ENCODE measurements around the gene MFSD14B.

DNA sequence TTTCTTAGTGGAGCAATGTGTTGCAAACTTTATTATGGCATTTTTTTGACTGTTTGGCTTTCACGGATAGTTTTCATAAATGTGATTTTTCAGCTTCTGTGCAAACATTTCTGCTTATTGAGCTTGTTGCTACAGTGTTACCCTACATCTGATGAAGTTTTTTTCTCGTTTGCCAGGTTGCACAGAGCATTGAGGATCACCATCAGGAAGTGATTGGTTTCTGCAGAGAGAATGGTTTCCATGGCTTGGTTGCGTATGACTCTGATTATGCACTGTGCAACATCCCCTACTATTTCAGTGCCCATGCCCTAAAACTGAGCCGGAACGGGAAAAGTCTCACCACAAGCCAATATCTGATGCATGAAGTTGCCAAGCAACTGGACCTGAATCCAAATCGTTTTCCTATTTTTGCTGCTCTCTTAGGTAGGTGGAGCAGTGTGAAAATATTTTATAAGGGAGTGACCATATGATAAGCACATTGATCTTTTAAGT, 17.6 kb upstream of the FAM120AOS start:
- PRO-cap = no peak
CAGE:
- cytosol, long polyA minus RNA = no peak
- cytosol, long polyA plus RNA = no peak
- long polyA plus RNA = no peak
- nucleus, long polyA minus RNA = no peak
- nucleus, long polyA plus RNA = no peak

GRCh38 chr9:93549558-93550041, 26.8 kb upstream of the PHF2 start:
- PRO-cap = no peak
CAGE:
- cytosol, long polyA minus RNA = no peak
- cytosol, long polyA plus RNA = no peak
- long polyA plus RNA = no peak
- nucleus, long polyA minus RNA = no peak
- nucleus, long polyA plus RNA = no peak

GRCh38 chr9:93566905-93567526, 9.4 kb upstream of the PHF2 start:
- PRO-cap = no peak
CAGE:
- cytosol, long polyA minus RNA = no peak
- cytosol, long polyA plus RNA = no peak
- long polyA plus RNA = no peak
- nucleus, long polyA minus RNA = no peak
- nucleus, long polyA plus RNA = no peak

DNA sequence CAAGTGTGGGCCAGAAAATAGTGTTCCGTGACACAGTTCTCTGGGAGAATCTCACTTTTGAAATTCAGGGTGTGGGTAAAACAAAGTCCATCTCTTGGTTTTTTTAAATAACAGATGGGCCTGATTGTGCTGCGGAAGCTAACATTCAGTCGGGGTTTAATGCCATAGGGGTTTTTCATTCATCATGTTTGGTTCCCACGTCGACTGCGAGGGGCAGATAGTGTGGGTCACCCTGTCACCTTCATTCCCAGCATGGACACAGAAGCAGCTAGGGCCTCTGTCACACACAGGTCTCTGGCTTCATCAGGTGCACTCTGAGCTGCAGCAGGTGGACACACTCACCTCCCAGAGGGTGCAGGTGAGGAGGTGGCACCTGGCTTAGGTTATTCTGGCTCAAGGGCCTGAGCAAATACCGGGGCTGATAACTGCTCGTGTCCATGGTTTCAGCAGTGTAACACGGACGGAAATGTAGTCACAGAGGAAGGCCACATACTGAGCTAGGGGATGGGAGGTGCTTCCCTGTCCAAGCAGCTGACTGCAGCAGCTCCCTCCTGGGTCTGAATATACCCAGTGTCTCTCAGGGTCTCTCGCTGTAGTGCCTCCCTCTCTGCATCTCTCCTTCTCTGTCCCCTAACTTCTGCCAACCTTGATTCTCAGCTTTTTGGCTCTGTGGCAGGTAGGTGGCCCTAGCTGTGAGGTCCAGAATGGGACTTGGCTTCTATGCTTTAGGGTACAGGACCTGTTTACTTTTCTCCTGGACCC, 5.7 kb downstream of the PHF2 start:
- PRO-cap = no peak
CAGE:
- cytosol, long polyA minus RNA = no peak
- cytosol, long polyA plus RNA = no peak
- long polyA plus RNA = no peak
- nucleus, long polyA minus RNA = no peak
- nucleus, long polyA plus RNA = no peak

DNA sequence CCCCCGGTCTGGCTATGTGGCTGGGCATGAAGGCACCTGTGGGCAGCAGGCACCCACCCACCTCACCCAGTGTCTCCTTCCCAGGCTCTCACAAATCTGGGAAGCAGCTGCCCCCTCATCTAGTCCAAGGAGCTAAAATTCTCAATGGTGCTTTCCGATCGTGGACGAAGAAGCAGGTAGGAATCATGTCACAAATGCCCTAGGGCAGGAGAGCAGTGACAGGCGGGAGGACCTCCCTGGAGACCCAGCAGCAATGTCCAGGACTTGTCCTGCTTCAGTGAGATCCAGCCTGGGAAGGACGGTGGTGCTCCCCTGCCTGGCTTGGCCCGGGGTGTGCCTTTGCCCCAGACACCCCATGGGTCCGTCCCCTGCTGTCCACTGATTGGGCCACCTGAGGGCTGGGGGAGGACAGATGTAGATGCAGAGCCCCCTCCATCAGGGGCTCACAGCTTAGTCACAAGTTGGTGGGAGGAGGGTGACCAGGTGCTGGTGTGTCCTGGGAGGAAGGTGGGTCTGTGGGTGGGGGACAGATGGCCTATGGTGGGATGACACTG, 81.8 kb downstream of the PHF2 start:
- PRO-cap = no peak
CAGE:
- cytosol, long polyA minus RNA = no peak
- cytosol, long polyA plus RNA = no peak
- long polyA plus RNA = no peak
- nucleus, long polyA minus RNA = no peak
- nucleus, long polyA plus RNA = no peak

DNA sequence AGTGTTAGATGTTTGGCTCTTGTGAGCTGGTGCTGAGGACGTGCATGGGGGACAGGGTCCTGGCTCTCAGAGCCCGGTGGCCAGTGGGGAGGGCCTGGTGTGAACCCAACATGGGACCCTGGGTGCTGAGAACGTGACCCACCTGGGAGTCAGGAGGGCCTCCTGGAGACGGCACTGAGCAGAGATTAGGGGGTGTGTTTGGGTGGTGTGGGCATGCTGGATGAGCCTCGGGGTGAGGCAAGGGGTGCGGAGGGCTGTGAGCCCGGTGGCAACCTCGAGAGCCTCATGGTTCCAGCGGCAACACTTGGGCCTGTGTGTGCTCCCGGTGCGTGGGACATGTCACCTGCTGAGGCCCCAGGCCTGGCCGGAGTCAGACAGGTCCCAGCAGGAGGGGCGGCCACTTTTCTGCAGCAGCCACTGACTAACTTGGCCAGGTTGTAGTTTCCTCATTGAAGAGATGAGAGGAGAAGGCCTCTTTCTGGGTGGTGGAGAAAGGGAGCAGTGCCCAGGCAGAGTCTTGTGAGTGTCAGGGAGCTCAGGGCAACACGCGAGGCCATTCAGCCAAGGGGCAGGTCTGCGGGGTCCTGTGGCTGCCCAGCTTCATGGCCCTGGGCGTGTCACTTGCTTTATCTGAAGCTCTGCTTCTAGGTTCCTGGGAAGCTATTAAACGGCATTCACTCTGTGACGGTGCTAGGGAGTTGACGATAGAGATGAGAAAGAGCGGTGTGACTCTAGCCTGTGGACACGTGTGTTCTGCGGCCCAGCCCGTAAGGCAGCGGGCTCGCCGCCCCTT, 87.9 kb downstream of the PHF2 start:
- PRO-cap = no peak
CAGE:
- cytosol, long polyA minus RNA = no peak
- cytosol, long polyA plus RNA = no peak
- long polyA plus RNA = no peak
- nucleus, long polyA minus RNA = no peak
- nucleus, long polyA plus RNA = no peak

GRCh38 chr9:94173576-94174416, 85.3 kb upstream of the ZNF169 start:
- PRO-cap = no peak
CAGE:
- cytosol, long polyA minus RNA = no peak
- cytosol, long polyA plus RNA = no peak
- long polyA plus RNA = no peak
- nucleus, long polyA minus RNA = no peak
- nucleus, long polyA plus RNA = no peak

GRCh38 chr9:94182233-94182898, 76.7 kb upstream of the ZNF169 start:
- PRO-cap = no peak
CAGE:
- cytosol, long polyA minus RNA = no peak
- cytosol, long polyA plus RNA = no peak
- long polyA plus RNA = no peak
- nucleus, long polyA minus RNA = no peak
- nucleus, long polyA plus RNA = no peak

DNA sequence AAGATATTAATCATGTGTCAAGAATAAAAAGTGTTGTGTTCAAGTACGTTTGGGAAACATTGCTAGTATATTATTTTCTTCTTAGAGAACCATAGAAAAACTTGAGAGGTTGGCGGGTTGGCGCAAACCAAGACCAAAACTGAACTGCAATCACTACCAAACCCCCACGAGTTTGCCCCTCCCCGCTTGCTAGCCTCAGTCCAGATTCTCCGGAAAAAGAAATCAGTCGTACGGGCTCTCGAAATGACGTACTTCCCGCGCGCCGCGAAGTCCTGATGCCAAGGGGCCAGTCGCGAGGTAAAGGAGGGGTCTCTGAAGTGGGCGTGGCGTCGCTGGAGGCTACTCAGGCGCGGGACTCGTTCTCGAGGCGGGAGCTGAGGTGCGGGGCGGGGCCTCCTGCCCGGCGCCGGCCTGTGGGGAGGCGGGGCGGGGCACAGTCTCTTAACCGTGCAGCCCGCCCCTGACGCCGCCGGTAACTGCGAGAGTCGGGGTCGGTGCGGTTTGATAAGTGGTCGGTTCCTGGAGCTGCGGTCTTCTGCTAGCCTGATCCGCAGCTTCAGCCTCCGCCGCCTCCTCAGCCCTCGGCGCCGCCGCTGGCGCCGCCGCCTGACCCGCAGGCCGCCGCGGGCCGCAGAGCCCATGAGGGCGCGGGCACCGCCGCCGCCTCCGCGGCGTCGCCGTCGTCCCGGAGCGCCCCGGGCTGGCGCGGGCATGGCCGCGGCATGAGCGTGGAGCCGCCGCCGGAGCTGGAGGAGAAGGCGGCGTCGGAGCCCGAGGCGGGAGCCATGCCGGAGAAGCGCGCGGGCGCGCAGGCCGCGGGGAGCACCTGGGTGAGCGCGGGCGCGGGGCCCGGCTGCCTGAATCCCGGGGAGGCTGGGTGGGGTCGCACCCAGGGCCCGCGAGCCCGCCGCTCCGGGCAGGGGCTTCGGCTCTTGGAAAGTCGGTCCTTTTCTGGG, at the start of gene MFSD14B:
Gene MFSD14B, plus strand, starts transcription at position 472 of the 956 bp plus-strand sequence.
- PRO-cap = bidirectional peak, plus-strand start at position 472 of the sequence, minus-strand start at position 200 of the sequence
CAGE:
- cytosol, long polyA minus RNA = start-site peak on the plus strand centred at position 486 of the sequence, 34 bp wide, 41 reads
- cytosol, long polyA plus RNA = no peak
- long polyA plus RNA = start-site peak on the plus strand centred at position 473 of the sequence, 5 bp wide, 200 and 248 reads in 2 replicates
- nucleus, long polyA minus RNA = start-site peak on the plus strand centred at position 474 of the sequence, 6 bp wide, 310 reads
- nucleus, long polyA plus RNA = start-site peak on the plus strand centred at position 474 of the sequence, 6 bp wide, 639 and 664 reads in 2 replicates

GRCh38 chr9:94612047-94612499, 18.4 kb upstream of the FBP2 start:
- PRO-cap = no peak
CAGE:
- cytosol, long polyA minus RNA = no peak
- cytosol, long polyA plus RNA = no peak
- long polyA plus RNA = no peak
- nucleus, long polyA minus RNA = no peak
- nucleus, long polyA plus RNA = no peak

DNA sequence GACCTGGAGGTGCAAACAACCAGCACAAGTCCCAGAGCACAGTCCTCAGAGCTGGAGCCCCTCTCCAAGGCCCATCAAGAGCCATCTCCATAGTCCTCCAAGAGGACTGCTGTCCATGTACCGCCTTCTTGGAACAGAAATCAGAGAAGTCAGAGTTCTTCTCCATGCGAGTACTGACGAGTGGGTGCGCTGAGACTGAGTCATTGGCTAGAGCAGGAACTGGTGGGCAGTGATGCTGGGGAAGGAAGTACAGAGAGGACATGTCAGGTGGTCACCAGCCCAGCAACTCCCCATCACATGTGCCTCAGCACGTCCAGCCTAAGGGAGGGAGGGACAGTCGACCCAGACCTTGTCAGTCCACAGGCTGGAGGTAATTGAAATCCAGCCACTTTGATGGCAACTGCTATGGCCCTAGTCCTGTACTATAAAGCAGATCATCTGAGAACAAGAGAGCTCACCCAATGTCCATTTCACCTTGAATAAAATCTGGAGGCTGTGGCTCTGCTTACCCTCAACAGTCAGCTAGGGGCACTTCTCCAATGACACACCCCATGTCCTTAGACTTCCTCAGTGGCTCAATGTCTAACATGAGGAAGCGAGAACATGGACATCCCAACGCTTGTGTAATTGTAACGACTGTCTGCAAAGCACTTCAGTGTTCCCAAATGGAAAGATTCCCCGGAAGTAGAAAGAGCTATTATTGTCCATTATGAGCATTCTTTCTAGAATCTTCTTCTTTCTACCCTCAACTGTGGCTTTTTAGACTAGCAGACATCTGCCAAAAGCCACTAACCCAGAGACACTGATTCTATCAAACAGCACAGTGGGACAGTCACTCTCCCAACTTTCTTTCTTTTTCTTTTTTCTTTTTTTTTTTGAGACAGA, 15.1 kb upstream of the FBP1 start:
- PRO-cap = no peak
CAGE:
- cytosol, long polyA minus RNA = no peak
- cytosol, long polyA plus RNA = no peak
- long polyA plus RNA = no peak
- nucleus, long polyA minus RNA = no peak
- nucleus, long polyA plus RNA = no peak

- PRO-cap = no peak
CAGE:
- cytosol, long polyA minus RNA = no peak
- cytosol, long polyA plus RNA = no peak
- long polyA plus RNA = no peak
- nucleus, long polyA minus RNA = no peak
- nucleus, long polyA plus RNA = no peak
Measured at GRCh38 chr9:94655762-94656207, 16.5 kb upstream of the FBP1 start.

DNA sequence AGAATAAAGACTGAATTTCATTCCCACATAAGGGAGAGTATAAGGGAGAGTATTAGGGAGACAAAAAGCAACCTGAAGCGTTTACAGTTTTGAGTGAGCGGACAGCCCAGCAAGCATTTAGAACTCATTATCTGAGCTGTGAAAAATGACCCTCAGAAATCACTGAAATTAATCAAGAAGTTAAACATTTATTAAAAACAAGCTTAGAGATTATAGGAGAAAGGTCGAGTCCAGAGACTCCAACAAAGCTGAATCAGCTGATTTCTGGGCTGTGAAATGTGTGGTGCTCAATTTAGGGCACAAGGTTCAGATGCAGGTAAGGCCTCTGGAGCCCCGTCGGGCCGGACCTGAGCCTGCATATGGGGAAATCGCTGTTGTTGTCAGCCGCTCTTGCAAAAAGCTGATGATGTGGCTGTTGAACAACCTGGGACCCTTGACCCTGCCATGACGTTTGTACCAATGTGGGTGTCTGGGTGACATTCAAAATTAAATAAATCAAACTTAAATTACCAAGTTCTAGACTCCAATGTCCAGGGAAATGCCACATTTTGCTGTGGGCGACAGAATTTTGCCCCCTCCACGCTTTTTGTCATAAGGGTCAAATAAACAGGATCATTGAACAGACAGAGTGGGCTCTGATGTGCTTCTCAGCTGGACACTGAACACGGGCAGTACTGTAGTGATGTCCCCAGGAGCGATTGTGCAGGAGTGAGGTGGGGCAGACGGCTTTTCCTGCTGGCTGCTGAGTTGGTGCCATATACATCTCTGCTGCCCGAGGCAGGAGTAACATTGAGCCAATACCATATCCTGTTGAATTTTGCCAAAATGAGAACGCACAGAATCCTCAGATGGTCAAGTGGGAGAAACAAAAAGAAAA, 27.2 kb upstream of the FBP1 start:
- PRO-cap = no peak
CAGE:
- cytosol, long polyA minus RNA = no peak
- cytosol, long polyA plus RNA = no peak
- long polyA plus RNA = no peak
- nucleus, long polyA minus RNA = no peak
- nucleus, long polyA plus RNA = no peak

DNA sequence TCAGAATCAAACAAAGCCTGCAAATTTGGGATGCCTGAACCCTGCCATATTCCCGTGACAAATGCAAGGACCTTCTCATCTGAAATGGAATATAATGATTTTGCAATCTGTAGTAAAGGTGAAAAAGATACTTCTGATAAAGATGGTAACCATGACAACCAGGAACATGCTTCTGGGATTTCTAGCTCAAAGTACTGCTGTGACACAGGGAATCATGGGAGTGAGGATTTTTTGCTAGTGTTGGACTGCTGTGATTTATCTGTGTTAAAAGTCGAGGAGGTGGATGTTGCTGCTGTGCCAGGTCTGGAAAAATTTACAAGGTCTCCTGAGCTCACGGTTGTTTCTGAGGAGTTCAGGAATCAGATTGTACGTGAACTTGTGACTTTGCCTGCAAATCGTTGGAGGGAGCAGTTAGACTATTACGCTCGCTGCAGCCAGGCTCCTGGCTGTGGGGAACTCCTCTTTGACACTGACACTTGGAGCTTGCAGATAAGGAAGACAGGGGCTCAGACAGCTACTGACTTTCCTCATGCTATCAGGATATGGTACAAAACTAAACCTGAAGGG, 33.6 kb downstream of the AOPEP start:
- PRO-cap = no peak
CAGE:
- cytosol, long polyA minus RNA = no peak
- cytosol, long polyA plus RNA = no peak
- long polyA plus RNA = no peak
- nucleus, long polyA minus RNA = no peak
- nucleus, long polyA plus RNA = no peak

GRCh38 chr9:94812086-94813113, 85.9 kb downstream of the AOPEP start:
- PRO-cap = no peak
CAGE:
- cytosol, long polyA minus RNA = no peak
- cytosol, long polyA plus RNA = no peak
- long polyA plus RNA = no peak
- nucleus, long polyA minus RNA = no peak
- nucleus, long polyA plus RNA = no peak

- PRO-cap = no peak
CAGE:
- cytosol, long polyA minus RNA = no peak
- cytosol, long polyA plus RNA = no peak
- long polyA plus RNA = no peak
- nucleus, long polyA minus RNA = no peak
- nucleus, long polyA plus RNA = no peak
Measured at GRCh38 chr9:94822194-94822859, 95.8 kb downstream of the AOPEP start.

- PRO-cap = no peak
CAGE:
- cytosol, long polyA minus RNA = no peak
- cytosol, long polyA plus RNA = no peak
- long polyA plus RNA = no peak
- nucleus, long polyA minus RNA = no peak
- nucleus, long polyA plus RNA = no peak
Measured at GRCh38 chr9:94873031-94873386, 146.5 kb downstream of the AOPEP start.

- PRO-cap = no peak
CAGE:
- cytosol, long polyA minus RNA = no peak
- cytosol, long polyA plus RNA = no peak
- long polyA plus RNA = no peak
- nucleus, long polyA minus RNA = no peak
- nucleus, long polyA plus RNA = no peak
Measured at GRCh38 chr9:94916881-94917454, 190.5 kb downstream of the AOPEP start.

DNA sequence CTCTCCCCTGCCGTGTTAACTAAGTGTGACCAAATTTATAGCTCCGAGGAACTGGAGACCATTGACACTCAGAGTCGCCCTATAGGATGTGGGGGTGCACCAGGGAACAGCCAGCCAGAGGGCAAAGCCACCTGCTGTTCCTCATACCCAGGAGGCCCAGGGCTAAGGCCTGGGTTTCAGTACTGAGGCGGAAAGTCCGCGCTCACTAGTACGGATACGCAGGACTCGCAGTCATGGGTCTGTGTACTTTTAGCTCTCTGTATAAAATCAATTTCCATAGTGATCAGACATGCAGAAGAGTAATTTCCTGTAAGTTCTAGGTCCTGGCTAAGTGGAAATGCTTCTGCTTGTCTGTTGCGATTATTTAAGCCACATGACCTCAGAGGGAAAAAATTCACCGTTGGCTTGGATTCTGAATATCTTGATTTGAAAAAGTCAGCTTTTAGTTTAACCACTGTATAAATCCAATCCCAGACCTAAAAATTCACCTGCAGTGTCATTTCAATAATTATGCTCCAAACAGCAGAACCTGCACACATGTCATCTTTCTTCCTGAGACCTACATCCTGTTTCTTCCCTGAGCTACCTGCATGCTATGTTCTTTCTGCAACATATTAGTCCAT, 247.1 kb downstream of the AOPEP start:
- PRO-cap = no peak
CAGE:
- cytosol, long polyA minus RNA = no peak
- cytosol, long polyA plus RNA = no peak
- long polyA plus RNA = no peak
- nucleus, long polyA minus RNA = no peak
- nucleus, long polyA plus RNA = no peak

- PRO-cap = no peak
CAGE:
- cytosol, long polyA minus RNA = no peak
- cytosol, long polyA plus RNA = no peak
- long polyA plus RNA = no peak
- nucleus, long polyA minus RNA = no peak
- nucleus, long polyA plus RNA = no peak
Measured at GRCh38 chr9:94998149-94998719, 271.7 kb downstream of the AOPEP start.